T47D (cell line): Measurements from ENCODE around the genes PUM1, NKAIN1 and SERINC2.

- RRBS = no CpG with 5 or more reads among the region's 7 CpGs
Measured at GRCh38 chr1:30742922-30744050, 14.3 kb downstream of the LAPTM5 start.

DNA sequence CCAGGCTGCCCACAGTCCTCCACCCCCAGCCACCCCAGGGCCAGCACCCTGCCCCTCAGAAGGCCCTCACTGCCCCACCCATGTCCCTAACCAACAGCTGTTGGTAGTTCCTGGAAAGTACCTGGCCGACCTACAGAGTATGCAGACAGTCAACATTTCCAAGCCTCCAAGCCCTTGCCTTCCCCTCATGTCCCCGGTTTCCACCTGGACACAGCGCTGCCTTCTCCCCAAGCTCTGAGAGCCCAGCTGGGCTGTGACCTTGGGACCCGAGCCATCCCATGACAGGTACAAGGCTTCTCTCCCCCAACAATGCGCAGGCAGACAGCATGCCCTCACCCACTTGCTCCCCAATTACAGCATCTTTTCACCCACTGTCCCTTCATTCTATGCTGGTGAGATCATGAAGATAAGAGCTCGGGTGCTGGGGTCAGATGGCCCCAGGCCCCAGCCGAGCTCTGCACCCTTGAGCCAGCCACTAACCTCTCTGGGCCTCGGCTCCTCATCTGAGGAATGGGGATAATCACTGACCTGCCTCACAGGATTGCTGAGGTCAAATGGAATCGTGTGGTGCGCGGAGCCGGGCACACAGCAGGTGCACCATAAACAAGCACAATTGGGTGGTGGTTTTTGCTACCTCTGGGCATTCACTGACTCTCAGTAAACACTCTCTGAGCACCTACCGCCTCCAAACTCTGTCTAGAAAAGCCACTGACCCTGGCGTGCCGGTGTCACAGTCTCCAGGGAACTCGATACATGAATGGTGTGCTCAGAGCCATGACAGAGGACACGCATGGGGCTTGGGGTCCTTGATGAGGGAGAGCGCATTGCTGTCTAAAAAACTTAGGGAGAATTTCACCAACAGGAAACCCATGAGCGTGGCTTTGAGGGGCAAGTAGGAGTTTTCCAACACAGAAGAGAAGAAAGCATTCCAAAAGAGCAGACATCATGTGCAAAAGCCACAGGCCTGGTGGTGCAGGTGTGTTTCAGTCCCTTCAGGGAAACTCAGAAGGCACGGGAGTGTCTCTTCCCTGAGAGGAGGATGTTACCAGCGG is 11.0 kb downstream of the LAPTM5 start:
- RRBS = no CpG with 5 or more reads among the region's 21 CpGs

GRCh38 chr1:30752083-30752735 is 5.4 kb downstream of the LAPTM5 start:
- RRBS = no CpG with 5 or more reads among the region's 10 CpGs

DNA sequence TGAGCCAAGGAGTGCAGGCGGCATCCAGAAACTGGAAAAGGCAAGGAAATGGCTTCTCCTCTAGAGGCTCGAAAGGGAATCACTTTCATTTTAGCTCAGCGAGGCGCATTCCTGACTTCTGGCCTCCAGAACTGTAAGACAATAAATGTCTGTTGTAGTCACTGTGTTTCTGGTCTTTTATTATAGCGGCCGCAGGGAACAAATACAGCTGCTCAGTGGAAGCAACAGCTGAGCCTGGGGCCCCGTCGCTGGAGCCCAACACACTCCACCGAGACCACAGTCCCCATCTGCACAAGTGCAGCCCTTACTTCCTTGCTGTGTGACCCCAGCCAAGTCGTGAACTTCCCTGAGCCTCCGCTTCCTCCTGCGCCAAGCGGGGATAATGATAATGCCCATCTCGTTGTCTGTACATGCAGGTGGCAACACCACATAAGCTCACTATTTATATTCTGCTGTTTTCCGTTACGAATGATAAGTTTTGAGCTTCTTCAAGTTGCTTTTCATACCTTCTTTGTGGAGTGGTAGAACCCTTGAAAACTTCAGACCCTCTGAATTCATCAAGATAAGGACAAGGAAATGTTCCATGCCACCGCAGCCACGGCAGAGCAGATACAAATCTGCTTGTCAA is 3.1 kb upstream of the LAPTM5 start:
- RRBS = no CpG with 5 or more reads among the region's 18 CpGs

DNA sequence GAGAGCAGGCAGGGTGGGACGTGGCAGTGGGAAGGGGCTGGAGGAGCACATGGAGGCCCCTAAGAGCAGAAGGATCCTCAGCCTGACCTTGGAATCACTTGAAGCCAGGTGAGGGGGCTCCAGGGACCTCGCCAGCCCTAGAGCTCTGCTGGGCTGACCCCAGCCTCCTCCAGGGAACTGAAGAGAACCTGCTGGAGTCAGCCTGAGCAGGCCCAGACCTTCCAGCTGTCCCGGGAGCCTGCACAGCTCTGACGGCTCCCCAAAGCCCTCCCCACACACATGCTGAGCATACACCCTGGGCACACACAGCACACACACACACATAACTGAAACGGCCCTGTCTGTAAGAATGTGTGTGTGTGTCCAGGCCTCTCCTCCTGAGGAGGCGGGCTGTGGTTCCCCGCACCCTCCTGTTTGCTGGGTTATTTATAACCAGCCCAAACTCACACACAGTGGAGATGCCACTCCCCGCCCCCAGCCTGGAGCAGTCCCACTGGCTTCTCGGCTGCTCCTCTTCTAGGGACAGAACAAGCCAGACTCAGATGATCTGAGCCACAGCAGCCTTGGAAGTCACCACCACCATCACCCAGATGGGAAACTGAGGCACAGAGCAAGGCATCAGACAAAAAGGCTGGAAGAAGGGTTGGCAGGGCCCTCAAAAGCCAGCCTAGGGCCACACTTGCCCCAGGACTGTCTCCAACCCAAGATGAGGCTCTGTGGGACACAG is 20.1 kb downstream of the SDC3 start:
- RRBS = no CpG with 5 or more reads among the region's 9 CpGs

DNA sequence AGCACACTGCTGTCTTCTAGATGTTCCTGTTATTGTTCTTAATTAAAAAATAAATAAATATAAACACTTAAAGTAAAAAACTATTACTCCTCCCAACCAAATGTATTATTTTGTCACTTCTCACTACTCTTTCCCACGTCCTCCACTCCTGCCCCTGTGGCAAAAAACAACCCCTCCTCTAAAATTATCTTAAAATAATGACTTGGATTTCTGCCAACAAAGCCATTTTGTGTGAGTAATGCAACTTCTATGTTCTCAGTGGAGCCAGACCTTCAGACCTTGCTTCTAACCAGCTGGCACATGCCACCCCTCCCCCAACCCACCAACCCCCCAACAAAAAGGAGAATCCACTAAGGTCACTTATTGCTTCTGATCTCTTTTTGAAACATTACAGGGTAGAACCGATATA is 58.1 kb upstream of the SDC3 start:
- RRBS = no CpG with 5 or more reads among the region's 2 CpGs

- RRBS = no CpG with 5 or more reads among the region's 3 CpGs
Measured at GRCh38 chr1:31055482-31056066, 9.9 kb downstream of the PUM1 start.

- RRBS = 2% methylated on average over 11 of the region's 58 CpGs
Measured at GRCh38 chr1:31065489-31066051, at the start of gene PUM1. TSS of gene PUM1 (minus strand) at chr1:31065717.

GRCh38 chr1:31102474-31103185 is 37.1 kb upstream of the PUM1 start:
- RRBS = no CpG with 5 or more reads among the region's 8 CpGs

DNA sequence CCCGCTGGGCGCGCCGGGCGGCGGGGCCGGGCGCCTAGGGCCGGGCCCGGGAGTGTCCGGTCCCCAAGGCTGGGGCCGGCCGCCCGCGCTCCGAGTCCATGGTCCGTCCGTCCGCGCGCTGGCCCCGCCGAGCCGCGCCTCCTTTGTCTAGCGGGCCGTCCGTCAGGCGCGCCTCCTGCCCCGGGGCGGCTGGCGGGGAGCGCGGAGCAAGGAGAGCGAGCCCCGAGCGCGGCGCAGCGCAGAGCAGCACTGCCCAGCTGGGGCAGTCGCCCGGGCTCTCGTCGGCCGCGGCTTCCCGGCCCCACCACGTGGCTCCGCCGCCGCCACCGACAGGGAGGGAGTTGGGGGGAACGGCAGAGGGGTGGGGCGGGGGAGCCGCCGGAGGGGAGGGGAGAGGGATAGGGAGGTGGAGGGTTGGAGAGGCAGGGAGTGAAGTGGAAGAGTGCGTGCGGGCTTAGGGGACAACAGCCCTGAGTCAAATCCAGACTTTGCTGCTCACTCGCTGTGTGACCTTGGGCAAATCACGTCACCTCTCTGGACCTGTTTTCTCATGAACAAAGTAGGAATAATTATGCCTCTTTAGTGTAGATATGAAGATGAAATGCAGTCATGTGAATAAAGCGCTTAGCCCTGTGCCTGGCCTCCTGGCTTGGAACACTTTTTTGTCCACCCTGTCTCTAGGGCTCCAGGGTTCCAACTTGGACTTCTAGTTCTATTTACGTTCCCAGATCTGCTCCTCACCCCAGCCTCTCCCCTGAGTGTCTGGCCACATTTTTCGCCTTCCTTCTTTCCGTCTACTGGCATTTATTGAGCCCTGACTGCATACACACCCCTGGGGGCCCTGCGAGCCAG is at the start of gene NKAIN1:
Gene NKAIN1, minus strand, starts transcription at position 251 of the 852 bp plus-strand sequence.
- RRBS = 1% methylated on average over 24 of the region's 66 CpGs

DNA sequence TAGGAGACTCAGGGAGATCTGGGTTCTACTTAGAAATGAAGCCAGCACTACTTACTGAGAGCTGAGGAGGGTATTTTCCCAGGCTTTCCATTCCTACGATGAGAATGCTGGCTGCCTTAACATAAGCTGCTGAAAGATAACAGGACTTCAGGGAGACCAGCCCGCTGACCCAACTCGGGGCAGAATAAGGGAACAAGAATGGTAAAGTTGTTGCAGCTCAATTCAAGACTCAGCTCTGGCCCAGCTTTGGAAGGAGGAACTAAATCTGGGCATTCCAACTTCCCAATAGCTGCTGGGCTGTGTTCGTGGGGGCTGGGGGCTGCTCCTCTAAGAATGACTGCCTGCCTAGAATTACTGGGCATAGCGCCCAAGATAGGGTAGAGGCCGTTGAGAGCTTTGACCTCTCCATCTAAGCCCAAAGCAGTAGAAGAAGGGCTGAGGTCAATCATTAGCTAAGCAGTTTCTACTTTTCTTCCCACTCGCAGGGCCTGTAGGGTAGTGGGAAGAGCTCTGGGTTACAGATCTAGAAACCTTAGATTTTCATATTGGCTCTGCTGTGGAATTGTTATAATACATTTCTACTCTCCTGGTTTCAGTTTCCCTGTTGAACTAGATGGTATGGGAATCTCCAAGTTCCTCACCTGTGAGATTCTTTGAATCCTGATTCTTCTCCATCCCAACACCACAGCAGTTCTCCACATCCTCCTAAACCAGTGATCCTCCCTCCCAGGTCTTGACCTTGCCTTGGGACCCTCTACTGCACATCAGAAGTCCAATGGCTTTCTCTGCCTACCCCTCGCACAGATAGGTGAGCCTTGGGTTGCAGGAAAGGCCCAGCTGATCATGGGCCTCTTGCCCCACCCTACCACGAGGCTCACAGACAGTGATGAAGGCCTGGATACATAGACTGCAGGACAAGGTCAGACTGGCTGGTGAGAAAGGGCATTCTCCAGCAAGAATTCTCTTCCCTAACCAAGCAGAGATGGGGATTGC is 1.1 kb downstream of the FABP3 start:
- RRBS = no CpG with 5 or more reads among the region's 9 CpGs

GRCh38 chr1:31412825-31413660 is at the start of gene SERINC2:
TSS of gene SERINC2 (plus strand) at chr1:31413213.
- RRBS = 2% methylated on average over 50 of the region's 84 CpGs

- RRBS = 93% methylated on average over 6 of the region's 16 CpGs
Measured at GRCh38 chr1:31432864-31433260, 19.8 kb downstream of the SERINC2 start.

- RRBS = no CpG with 5 or more reads among the region's 13 CpGs
Measured at GRCh38 chr1:31549489-31550226, 26.7 kb upstream of the TINAGL1 start.

DNA sequence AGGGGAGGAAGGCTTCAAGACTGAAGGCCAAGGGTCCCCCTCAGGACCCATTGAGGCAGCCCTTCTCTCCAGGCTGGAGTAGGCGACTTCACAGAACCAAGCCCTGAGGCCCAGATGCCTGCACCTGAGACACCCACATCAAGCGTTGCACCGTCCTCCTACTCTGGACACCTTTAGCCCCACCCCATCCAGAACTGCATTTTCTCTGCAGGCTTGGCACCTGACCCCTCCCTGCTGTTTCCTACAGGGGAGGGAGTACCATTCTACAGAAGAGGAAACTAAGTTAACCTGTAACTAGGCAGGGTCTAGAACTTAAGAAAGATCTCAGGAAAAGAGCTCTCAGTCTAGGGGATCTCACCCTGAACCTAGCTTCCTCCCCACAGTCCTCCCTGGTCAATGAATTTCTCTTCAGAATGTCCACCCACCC is 12.0 kb downstream of the PEF1 start:
- RRBS = no CpG with 5 or more reads among the region's 3 CpGs

DNA sequence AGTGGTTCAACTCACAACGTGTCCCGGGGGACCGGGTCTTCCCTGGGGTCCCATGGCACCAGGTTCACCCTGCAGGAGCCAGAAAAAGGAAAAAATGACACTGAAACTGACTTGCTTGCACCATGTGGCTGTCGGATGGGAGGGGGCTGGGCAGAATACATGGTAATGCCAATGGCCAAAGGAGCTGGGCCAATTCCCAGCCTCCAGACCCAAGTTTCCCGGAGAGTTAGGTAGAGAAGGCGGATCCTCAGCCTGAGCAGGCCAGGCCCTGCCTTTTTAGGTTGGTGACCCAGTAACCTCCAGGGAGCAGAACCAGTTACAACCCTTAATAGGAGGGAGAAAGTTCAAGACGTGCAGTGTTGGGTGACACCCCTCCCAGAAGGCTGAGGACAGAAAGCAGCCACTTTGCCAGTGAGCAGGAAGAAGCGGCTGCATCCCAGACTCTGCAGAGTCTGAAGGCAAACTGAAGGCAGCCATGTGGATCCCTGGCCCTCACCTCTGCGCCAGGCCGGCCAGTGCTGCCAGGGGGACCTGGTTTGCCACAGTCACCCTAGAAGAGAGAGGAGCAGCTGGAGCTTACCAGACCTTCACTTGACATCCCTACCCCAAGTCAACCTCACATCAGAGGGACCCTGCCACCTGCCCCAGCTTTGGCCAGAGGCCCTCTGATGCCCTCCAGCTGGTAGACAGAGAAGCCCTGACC is 16.0 kb upstream of the PEF1 start:
- RRBS = no CpG with 5 or more reads among the region's 10 CpGs

- RRBS = no CpG with 5 or more reads among the region's 9 CpGs
Measured at GRCh38 chr1:31695780-31696662, 7.8 kb downstream of the COL16A1 start.

GRCh38 chr1:31696762-31697197 is 7.0 kb downstream of the COL16A1 start:
- RRBS = no CpG with 5 or more reads among the region's 7 CpGs

GRCh38 chr1:31742768-31743105 is 21.4 kb downstream of the ADGRB2 start:
- RRBS = 95% methylated on average over 23 of the region's 26 CpGs

GRCh38 chr1:31746623-31747091 is 17.5 kb downstream of the ADGRB2 start:
- RRBS = no CpG with 5 or more reads among the region's 9 CpGs